Zone of skin (tissue), 1 donor: ENCODE data around the genes GSX2, CRACD and REST.

DNA sequence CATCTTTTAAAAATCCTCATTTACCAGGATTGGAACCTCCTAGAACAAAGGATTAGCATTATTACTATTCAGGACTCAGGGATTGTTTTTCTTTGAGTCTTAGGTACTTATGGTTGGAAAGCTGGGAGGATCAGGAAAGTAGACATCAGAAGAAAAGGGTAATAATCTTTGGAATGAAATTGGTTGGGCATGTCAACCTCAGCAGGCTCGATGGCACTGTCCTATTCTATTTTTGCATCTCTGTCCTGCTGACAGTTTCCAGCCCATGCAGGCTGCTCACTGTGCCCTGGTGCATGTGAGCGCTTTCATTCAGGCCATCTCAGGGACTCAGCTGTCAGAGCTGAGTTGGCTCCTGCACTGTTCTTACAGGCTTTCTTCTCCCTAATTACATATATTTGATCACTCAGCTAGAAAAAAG, 84.6 kb downstream of the RASL11B start:
- RRBS, result no CpG with 5 or more reads among the region's 2 CpGs

DNA sequence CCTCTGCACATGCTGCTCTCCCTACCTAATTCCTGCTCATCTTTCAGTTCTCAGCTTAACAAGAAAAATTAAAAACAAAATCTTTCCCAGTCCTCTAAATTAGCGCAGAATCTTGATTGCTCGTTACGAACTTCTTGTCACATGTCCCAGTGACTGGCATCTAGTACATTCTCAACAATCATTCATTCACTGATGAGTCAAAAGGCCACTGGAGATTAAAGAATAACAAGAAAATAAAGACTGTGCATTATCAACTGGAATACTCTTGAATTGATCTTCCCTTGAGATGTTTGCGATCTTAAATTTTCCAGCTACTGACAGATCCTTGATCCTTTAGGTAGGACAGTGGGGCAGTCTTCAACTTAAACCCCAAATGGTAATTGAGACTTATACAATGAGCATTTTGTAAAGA, 190.2 kb downstream of the RASL11B start:
- RRBS, result no CpG with 5 or more reads among the region's 4 CpGs

DNA sequence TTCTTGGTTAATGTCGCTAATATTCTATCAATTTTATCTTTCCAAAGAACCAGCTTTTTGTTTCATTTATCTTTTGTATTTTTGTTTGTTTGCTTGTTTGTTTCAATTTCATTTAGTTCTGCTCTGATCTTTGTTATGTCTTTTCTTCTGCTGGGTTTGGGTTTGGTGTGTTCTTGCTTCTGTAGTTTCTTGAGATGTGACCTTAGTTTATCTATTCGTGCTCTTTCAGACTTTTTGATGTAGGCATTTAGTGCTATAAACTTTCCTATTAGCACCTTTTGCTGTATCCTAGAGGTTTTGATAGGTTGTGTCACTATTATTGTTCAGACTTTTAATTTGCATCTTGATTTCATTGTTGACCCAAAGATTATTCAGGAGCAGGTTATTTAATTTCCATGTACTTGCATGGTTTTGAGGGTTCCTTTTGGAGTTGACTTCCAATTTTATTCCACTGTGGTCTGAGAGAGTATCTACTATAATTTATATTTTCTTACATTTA, 104.7 kb downstream of the SCFD2 start:
- RRBS, result no CpG with 5 or more reads among the region's 2 CpGs

DNA sequence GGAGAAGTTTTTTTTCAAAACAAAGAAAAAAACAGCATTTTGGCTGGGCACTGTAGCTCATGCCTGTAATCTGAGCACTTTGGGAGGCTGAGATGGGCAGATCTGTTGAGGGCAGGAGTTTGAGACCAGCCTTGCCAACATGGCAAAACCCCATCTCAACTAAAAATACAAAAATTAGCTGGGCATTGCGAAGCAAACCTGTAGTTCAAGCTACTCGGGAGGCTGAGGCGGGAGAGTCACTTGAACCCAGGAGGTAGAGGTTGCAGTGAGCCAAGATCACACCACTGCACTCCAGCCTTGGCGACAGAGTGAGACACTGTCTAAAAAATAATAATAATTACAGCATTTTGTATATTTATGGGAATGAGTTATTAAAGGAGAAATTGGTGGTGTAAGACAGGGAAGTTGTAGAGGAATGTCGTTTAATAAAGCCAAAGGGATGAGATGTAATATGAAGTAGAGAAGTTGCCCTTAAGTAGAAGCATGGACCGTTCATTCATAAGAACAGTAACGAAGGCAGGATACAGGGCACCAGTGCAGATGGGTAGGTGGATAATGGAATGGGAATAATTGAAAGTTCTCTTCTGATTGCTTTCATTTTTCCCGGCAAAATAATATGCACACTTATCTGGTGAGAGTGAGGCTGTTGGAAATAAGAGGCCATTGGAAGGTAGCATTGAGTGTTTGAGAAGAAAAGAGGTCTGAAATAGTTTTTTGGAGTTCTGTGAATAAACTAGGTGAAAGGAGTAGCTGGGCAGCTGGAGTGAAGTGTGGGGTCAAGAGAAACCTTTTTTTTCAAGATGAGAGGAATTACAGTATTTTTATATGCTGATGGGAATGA, 25.2 kb downstream of the FIP1L1 start:
- RRBS, result no CpG with 5 or more reads among the region's 8 CpGs

- RRBS, result no CpG with 5 or more reads among the region's 9 CpGs
Observed at GRCh38 chr4:53476694-53477306, 99.4 kb downstream of the FIP1L1 start.

GRCh38 chr4:53478472-53479053, 101.1 kb downstream of the FIP1L1 start:
- RRBS, result 98% methylated on average over 5 of the region's 6 CpGs

GRCh38 chr4:53959437-53959847, 105.0 kb downstream of the CHIC2 start:
- RRBS, result 74% methylated on average over 2 of the region's 8 CpGs

GRCh38 chr4:53987675-53988542, 76.5 kb downstream of the CHIC2 start:
- RRBS, result no CpG with 5 or more reads among the region's 1 CpG

DNA sequence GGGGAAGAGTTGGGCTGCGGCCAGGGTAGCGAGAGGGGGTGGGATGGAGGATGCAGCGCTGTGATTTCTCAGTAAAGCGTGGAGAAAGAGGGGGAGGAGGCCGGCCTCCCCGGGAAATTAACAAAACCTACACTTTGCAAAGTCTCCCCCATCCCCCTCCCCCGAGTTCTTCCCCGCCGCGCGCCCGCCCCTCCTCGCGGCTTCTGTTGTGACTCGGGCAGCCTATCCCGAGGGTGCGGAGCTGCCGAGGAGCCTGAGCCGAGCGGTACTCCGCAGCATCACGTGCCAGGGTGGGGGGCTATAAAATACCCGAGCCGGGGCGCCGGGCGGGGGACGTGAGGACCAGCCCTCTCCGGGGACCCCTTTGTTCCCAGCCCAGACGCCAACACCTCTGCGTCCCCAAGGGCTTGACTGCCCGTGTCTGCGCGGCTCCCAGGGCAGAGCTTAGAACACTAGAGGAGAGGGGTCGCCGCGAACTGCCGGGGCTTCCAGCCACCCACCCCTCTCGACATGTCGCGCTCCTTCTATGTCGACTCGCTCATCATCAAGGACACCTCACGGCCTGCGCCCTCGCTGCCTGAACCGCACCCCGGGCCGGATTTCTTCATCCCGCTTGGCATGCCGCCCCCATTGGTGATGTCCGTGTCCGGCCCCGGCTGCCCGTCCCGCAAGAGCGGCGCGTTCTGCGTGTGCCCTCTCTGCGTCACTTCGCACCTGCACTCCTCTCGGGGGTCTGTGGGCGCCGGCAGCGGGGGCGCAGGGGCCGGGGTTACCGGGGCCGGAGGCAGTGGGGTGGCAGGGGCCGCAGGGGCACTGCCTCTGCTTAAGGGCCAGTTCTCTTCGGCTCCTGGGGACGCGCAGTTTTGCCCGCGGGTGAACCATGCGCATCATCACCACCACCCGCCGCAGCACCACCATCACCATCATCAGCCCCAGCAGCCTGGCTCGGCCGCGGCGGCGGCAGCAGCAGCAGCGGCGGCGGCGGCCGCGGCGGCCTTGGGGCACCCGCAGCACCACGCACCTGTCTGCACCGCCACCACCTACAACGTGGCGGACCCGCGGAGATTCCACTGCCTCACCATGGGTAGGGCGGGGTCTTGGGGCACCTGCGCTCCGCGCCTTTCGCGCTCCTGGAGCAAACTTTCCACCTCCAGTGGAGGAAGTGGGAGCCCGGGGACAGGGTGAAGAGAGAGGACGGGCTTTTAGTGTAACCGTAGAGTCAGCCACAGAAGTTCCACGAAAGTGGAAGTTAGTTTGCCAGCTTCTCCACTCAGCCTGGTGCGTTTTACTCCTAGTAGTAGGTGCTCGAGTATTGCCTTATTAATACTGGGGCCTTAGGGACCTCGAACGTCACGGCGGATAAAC, at the start of gene GSX2:
TSS of gene GSX2 (plus strand) at position 329 of the 1,365 bp plus-strand sequence.
- RRBS, result 2% methylated on average over 29 of the region's 114 CpGs

GRCh38 chr4:54224981-54225607, 4.0 kb upstream of the PDGFRA start:
- RRBS, result no CpG with 5 or more reads among the region's 6 CpGs

GRCh38 chr4:54539410-54540064, 118.2 kb upstream of the KIT start:
- RRBS, result no CpG with 5 or more reads among the region's 27 CpGs

DNA sequence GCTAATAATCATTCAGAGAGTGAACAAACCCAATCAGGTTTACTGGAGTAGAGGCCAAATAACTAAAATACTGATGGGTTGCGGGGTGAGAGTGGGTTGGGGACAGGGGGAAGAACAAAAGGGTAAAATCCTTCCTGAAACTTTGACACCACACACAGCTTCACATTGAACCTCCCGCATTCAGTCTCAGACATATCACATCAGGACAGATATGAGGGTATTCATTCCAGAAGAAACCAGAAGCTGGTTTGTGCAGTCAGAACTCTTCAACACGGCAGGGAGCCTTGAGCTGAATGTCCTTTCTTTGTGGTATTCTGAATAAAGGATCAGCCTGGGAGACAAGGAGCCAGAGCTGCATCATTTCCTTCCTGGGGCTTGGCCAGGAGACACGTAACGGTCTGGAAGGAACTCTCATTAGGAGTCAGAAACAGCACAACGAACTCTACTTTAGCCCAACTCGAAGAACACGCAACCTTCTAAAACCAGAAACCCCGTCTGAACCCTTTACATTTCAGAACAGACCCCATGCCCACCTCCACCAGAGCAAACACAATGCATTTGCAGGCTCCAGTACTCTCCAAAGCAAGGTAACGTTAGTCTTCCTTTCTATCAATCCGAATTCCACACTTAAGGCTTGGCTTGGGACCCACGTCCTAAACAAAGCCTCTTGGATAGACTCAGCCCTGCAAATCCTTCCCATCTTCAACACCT, 46.4 kb downstream of the KDR start:
- RRBS, result no CpG with 5 or more reads among the region's 12 CpGs

DNA sequence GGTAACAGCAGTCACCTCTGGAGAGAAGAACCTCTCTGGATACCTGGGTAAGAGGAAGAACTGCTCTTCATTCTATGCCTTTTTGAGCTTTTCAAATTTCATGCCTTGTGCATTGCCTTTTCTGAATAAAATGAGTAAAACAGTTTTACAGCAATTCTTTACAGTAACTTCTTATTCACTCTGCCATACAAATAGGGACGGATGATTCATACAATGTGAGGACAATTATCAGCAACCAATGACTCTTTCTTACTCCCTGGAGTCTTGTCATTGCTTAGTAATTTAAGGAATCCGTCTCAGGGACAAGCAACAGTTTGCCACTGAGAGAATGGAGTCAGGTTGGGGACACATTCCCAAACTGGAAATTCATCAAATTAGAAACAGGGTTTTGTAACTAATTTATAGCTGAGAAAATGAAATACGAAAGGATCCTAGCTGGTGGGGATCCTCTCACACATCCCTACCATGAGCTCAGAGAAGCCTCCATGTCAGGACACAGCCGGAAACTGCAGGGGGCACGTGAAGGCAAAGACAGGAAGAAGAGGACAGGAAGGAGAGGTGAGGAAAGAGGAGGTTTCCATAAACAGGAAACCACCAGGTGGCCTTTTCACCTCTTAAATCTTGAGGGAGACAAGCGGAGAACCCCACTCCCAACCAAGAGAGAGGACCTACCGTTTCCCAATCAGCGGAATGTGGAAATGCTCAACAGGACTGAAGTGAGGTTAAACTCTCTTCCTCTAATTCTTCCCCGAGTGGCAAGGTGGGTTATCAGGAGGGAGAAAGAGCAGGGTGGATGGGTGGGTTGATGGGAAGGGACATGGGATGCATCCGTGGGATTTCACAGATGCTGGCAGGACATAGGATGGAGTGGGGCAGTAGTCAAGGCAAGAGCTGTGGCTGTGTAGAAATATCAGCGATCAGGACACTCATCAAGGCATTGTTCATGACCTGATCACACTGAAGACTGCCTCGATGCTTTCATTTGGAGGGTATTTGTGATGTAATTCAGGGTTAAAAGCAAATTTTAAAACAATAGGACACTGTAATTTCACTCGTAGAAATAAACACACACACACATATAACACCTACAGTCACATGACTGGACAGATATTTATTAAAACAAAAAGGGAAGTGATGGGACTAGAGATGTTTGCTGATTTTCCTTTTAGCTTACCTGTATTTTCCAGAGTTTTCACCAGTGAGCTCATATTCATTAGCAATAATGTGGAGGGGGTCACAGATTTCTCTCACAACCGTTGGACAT, 50.7 kb upstream of the KDR start:
- RRBS, result no CpG with 5 or more reads among the region's 14 CpGs

DNA sequence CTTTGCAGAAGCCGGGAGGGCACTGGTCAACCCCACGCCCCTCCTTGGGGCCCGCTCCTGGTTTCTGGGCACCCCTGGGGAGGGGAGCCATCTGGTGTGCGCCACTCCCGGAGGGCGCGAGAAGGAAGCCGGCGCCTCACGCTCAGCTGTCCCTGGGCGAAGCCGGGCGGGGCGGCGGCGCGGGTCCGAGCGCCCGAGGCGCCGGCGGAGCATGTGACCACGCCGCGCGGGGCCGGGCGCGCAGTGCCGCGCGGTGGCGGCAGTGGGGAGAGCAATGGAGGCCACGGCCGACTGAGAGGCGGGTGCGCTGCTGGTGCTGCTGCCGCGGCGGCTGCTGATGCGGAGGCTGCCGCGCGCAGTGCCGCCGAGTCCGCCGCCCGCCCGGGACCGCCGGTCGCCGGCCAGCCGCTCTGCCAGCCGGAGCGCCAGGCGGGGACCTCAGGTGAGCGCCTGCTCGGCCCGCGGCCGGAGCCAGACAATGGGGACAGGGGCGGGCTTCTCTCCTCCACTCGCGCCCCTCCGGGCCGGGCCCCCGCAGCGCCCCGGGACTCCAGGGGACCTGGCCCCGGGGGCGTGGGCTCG, at the start of gene CRACD:
TSS of gene CRACD (plus strand) at position 241 of the 582 bp plus-strand sequence.
- RRBS, result 2% methylated on average over 30 of the region's 75 CpGs

DNA sequence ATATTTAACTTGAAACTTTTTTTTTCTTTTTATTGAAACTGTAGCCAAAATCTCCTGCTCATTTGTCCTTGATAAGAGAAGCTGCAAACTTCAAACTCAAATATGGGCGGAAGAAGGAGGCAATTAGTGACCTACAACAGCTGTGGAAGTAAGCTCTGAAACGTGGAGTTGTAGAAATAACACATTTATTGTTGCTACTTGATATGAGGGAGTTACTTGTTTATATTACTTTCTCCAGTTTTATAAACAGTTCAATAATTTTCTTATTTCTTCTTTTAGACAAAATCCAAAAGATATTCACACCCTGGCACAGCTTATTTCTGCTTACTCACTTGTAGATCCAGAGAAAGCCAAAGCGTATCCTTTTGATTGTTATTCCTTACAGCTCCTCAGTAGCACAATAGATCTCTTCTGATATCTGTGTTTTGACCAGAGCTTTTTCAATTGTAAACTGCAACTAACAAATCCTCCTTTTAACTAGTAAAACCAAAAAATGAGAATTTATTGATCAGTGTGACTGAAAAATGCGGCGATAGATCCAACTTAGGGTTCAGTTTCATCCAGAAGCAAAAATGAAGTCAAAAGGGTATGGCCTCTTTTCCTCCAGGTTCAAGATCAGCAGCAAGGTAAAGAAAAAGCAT, 15.2 kb upstream of the ARL9 start:
- RRBS, result no CpG with 5 or more reads among the region's 5 CpGs

GRCh38 chr4:56592219-56592875, 61.9 kb downstream of the THEGL start:
- RRBS, result 47% methylated on average over 6 of the region's 48 CpGs

- RRBS, result no CpG with 5 or more reads among the region's 3 CpGs
Observed at GRCh38 chr4:56649759-56650545, 31.1 kb downstream of the HOPX start.

DNA sequence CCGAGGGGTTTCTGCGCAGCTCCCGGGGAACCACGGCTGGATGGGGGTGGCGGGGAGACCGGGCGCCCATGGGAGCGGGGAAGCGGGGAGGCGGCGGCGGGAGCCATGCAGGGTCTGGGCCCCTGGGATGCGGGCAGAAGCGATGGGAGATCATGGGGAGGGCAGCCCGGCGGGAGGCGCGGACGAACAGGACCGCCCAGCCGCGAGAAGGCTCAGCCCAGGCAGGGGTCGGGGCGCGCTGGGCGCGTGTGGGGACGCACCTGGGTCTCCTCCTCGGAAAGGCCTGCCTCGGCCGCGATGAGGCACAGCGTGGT, 25.5 kb downstream of the HOPX start:
- RRBS, result 2% methylated on average over 7 of the region's 33 CpGs

DNA sequence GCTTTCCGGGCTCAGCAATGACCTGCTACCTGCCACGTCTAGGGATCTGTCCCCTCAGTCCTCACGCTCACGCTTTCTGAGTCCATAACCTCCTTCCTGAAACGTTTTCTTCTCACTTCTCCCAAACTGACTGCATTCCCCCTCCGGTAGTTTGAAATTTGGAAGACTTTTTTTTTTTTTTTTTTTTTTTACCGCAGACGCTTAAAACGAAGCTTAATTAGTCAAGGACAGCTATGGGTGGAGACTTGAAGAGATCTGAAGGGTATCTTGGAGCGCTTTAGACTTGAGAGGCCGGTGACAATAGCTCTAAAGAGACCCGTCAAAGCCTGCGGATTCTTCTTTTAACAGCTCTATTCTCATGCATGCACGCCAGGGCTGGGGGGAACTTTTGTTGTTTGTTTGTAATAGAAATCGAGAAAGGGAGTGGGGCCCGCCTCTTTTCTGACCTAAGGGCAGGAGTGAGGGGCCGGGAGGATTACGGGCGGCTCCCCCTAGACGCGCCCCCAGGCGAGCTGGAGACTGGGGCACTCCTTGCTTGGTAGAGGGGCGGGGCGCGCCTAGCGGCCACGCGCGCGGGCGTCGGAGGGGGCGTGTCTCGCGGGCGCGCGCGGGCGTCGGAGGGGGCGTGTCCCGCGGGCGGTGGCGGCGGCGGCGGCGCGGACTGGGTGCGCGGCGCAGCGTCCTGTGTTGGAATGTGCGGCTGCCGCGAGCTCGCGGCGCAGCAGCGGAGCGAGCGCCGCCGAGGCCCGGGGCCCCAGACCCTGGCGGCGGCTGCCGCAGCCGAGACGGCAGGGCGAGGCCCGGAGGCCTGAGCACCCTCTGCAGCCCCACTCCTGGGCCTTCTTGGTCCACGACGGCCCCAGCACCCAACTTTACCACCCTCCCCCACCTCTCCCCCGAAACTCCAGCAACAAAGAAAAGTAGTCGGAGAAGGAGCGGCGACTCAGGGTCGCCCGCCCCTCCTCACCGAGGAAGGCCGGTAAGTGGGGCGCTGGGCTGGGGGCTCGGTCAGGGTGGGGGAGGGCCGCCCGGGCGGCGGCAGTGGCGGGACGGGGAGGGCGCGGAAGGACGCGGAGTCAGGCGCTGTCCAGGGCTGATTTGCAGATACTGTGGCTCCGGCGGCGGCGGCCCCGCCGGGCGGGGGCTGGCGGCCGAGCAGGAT, at the start of gene REST:
TSS of gene REST (plus strand) at position 666 of the 1,162 bp plus-strand sequence.
- RRBS, result 2% methylated on average over 28 of the region's 106 CpGs

DNA sequence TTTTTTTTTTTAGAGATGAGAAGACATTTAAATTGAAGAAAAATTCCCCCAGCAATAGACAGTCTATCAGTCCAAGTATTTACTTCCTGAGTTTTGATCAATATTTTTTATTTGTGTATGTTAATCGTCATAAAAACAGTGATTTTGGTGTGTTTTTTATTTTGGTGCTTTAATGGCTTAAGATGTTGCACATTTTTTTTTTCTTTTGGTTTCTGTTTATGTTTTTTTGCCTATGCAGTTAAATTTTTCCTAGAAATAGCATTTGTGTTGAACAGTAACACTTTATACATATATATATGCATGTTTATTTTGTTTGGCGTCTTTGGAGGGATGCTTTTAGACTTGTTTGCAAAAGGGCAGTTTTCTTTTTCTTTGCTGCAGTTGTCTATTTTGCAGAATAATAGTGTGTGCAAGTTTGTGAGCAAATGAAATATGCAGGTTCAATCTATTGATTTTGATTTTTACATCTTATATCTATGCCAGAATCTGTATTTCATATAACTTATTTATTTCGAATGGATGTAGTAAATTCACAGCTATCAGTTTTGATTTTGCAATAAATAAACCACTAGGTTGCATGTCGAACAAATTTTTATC, 25.0 kb downstream of the REST start:
- RRBS, result no CpG with 5 or more reads among the region's 4 CpGs